Glomerular endothelial cell (primary cell): ENCODE data around the genes CNOT9, CRYBA2 and CFAP65.

DNA sequence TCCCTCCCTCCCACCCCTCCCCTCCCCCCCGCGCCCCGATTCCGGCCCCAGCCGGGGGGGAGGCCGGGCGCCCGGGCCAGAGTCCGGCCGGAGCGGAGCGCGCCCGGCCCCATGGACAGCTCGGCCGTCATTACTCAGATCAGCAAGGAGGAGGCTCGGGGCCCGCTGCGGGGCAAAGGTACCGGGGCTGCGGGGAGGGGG is 212 bp downstream of the CTDSP1 start:
- RAMPAGE, long total RNA: no peak

- RAMPAGE, long total RNA: no peak
Observed at GRCh38 chr2:218400181-218400827, 636 bp downstream of the CTDSP1 start.

- RAMPAGE, long total RNA: no peak
Observed at GRCh38 chr2:218407718-218408048, 8.0 kb downstream of the CTDSP1 start.

- RAMPAGE, long total RNA: no peak
Observed at GRCh38 chr2:218549549-218550056, 18.5 kb downstream of the USP37 start.

DNA sequence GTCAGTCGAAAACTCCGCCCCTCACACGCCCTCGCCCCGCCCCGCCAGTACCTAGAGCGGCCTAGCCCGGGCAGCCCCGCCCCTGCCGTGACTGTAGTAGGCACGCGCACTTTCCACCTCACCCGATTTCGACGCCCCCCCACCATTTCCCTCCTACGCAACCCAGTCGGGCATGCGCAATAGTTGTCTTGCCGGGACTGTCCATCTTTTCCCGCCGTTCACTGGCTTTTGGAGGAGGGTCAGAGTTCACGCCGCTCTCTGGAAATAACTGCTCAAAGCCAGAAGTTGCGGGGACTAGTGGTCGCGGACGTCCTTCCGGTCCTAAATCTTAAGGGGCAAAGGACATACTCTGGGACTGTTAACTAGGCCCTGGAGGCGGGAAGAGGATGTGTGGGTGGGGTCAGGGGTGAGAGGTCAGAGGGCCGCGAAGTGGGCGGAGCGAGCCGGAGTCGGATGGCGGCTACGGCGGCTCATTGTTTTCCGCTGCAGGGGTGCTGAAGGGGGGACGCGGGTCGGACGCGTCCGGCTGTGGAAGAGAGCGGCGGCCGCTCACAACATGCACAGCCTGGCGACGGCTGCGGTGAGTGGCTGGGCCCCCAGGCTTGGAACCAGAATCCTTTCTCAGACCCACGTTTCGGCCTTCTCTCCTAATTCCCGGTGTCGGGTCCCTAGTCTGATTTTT is at the start of gene CNOT9:
Gene CNOT9, plus strand, starts transcription at position 441 of the 682 bp plus-strand sequence.
- RAMPAGE, long total RNA: start-site peak on the plus strand centred at position 230 of the sequence, 122 bp wide, 75 and 49 reads in 2 replicates; start-site peak on the plus strand centred at position 482 of the sequence, 111 bp wide, 1,374 and 907 reads in 2 replicates

GRCh38 chr2:218636526-218637235 is 22.7 kb downstream of the ZNF142 start:
- RAMPAGE, long total RNA: no peak

DNA sequence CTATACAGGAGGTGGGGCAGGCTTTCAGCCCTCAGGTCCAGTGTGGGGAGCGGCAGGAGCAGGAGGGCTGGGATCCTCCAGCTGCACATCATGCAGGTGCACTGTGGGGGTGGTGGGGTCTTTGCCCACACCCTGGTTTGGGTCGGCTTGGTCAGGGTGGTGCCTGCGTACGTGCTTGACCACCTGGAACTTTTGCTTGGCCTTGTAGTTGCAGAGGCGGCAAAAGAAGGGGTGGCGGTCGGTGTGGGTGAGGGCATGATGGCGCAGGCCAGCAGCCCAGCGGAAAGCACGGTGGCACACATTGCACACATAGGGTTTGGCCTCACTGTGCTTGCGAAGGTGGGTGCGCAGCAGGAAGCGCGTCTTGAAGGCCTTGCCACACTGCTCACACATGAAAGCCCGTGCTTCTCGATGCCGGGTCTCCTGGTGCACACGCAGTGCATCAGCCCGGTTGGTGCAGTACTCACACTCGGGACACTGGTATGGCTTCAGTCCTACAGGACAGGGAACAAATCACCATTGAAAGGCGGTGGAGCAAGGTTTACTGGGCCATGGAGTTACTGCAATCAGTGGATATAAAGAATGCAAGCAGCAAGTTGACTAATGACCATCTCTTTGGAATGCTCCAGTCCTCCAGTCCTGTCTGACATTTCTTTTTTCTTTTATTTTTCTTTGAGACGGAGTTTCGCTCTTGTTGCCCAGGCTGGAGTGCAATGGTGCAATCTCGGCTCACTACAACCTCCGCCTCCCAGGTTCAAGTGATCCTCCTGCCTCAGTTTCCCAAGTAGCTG is 20.9 kb downstream of the ZNF142 start:
- RAMPAGE, long total RNA: no peak

DNA sequence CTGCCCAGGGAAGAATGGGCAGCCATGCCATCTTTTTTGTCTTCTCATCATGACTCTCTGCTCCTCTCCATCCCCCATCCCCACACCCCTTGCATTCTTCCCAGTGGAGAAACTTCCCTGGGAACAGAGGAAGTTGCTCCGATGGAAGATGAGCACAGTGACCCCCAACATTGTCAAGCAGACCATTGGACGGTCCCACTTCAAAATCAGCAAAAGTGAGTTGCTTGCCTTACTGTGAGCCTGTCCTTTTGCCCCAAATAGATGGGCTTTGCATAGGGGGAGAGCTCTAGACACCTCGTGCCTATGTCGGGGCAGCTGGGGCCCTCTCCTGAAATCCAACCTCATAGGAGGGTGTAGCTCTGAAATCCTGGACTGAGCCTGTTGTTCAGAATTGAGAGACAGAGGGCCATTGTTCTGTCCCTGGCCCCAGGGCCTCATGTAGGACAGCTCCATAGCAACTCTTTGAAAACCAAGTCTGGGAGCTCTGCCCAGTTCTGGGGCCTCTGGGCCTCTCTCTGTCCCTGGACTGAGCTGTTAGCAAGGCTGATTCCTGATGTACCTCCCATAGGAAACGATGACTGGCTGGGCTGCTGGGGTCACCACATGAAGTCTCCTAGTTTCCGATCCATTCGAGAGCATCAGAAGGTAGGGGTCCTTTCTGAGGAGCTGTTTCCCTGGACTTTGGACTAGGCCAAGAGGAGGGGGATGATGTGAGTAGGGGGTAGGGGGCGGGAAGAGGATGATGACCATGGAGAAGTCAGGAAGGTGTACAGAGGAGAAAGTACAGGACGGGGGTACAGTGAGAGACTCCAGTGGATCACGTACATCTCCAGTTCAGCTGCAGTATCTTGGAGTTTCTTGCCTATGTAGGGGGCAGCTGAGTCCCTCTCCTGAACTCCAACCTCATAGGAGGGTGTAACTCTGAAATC is 35.2 kb downstream of the TTLL4 start:
- RAMPAGE, long total RNA: no peak

GRCh38 chr2:218782232-218782934 is 436 bp downstream of the CYP27A1 start:
- RAMPAGE, long total RNA: no peak

DNA sequence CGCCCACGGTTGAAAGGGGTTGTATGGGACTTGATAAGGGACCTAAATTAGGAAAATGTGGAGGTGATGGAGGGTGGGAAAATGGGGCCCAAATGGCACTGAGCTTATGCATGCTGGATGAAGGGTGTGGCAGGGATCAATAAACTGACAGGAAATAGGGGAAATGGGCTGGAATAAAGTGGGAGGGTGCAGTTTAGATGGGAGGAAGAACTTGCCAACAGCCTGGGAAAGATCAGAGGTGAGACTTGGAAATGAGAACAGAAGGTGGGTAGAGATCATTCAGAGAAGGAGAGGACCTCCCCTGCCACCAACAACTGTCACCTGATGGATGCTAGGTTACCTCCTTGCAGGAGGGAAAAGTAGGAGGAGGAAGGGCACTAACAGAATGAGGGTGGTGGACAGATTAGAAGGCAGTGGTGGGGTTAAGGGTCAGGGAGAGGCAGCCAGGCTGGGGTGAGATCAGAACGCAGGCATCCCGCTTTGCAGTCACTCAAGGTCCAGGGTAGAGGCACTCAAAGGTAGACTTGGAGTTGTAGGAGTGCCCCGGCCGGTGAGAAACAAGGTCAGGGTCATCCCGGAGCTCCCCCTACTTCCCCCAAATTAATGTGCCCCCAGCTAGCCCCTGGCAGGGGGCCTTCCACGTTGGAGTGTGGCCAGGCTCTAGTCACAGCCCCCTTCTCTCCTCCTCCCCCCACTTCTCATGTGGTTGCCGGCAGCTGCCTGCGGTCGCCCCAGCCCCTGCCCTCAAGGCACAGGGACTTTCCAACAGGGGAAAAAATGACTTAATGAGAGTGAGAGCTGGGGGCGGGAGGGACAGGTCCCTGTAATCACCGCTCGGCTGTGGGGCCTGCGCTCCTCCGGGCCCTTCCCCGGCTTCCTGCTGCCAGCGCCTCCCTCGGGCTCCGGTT is 15.5 kb downstream of the WNT10A start:
- RAMPAGE, long total RNA: no peak

DNA sequence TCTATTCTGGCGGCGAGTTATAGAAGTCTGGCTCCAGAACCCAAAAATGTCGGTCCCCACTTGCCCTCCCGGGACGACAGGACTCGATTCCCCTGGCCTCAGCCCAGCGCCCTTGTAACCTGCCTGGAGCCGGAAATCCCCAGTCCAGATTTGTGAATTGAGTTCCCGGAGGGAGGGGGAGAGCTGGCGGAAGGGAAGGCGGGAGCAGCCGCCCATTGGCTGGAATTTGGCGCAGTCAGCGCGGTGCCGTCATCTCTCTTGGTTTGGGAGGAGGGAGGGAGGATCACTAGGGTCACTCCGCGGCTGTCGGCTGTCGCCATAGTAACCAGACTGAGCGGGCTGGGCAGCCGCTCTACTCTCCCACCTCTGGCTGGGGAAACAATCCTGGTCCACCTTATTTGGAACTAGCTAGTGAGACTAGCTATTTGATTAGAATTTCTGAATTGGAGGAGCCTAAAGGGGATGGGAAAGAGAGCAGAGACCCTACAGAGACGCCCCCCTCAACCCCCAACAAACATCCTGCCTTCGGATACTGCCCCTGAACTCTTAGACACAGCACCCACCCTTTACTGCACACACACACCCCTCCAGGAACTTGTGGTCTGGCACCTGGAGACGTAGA is 3.8 kb downstream of the CDK5R2 start:
- RAMPAGE, long total RNA: no peak

DNA sequence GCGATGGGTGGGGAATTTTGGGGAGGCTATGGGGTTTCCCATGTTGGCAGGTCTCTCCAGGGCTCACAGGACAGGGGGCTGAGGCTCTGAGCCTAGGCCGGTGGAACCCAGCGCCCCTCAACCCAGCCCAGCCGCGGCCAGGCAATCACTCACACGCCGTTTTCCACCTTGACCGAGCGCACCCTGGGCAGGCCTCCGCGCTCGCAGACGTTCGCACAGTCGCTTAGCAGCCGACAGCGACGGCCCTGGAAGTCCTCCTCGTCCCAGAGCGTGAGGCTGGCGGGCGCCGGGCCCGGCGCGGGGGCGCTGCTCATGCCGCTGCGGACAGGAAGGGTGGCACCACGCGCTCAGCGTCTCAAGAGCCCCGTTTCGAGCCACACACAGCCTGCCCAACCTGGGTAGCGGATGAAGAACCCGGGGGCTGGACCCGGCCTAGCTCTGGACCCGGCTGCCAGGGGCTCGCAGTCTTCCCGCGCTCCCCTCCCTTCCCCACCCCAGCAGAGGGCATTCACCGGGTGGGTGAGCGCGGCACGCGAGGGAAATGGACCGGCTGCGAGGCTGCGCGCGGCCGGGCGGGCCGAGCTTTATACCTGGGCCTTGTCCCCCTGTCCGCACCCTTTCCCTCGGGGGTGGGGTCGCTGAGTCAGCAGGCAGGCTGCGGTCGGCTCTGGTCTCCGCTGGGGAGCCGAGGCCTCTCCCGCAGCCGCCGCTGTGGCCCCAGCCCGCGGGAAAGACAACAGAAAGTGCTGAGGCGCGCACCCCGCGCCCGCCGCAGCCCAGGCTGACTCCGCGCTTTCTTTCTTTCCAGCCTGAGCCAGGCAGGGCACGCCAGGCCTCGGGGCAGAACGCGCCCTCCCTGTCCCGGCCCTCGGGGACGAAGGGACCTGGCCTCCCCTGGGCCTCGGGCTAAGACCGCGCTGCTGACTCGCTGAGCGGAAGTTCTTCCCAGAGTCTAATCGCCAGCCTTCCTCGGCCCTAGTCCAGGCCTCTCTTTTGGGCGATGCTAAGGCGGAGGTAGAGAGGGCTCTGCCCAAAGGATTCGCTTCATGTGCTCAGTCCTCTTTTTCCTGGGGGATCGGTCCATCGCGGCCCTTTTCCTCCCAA is at the start of gene CRYBA2:
Gene CRYBA2, minus strand, starts transcription at position 560 of the 1,104 bp plus-strand sequence.
- RAMPAGE, long total RNA: no peak

GRCh38 chr2:218995954-218996917 is 3.0 kb upstream of the CRYBA2 start:
- RAMPAGE, long total RNA: no peak

DNA sequence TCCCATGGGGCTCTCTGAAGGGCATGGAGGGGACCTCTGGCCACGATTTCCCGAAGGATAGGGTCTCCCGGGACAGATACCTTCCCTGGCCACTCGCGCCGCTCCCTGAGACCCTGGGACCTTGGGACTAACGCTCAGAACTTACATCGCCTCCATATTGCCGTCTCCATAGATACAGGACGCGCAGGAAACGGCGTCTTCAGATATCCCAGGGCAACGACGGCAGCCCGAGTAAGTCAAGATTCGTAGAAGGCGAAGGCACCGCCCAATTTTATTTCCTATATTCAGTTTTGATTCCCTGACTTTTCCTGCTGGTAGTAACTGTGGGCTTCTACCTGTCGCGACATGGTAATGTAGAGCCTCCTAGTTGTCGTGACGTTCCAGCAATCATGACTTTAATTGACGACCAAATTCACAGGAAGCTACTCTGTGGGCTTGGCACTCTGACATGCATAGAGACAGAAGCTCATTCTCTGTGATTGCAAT is at the start of gene CFAP65:
Gene CFAP65, minus strand, starts transcription at position 174 of the 486 bp plus-strand sequence.
- RAMPAGE, long total RNA: no peak

- RAMPAGE, long total RNA: no peak
Observed at GRCh38 chr2:219107798-219108372, 47.2 kb upstream of the IHH start.

GRCh38 chr2:219174667-219175157 is 2.0 kb downstream of the CNPPD1 start:
- RAMPAGE, long total RNA: no peak

DNA sequence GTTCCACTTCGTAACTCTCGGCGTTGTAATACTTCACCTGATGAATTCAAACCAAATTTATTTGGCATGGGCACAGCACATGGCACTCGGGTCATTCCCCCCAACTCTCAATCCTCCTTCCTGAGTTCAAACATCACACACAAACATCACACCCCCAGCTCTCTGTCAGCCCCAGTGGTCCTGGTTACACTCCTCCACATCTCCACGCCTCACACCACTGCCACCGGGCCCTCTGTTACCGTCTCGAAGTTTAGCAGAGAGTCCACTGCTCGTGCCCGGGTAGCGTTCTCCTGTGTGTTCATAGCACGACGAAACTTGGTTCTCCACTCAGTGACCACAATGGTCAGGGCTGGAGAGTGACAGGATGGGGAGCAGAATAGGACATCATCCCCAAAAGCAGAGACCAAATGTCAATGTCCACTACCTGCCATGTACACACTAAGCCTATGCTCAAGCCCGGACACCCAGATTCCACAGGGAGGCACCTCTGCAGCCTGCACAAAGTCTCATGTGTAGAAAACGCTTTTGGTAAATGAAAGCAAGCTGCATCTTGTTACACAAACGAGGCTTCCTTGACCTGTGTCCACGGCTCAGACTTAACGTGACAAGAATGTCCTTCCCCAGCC is 4.5 kb downstream of the ABCB6 start:
- RAMPAGE, long total RNA: no peak

- RAMPAGE, long total RNA: no peak
Observed at GRCh38 chr2:219219227-219219424, 368 bp upstream of the ABCB6 start.

DNA sequence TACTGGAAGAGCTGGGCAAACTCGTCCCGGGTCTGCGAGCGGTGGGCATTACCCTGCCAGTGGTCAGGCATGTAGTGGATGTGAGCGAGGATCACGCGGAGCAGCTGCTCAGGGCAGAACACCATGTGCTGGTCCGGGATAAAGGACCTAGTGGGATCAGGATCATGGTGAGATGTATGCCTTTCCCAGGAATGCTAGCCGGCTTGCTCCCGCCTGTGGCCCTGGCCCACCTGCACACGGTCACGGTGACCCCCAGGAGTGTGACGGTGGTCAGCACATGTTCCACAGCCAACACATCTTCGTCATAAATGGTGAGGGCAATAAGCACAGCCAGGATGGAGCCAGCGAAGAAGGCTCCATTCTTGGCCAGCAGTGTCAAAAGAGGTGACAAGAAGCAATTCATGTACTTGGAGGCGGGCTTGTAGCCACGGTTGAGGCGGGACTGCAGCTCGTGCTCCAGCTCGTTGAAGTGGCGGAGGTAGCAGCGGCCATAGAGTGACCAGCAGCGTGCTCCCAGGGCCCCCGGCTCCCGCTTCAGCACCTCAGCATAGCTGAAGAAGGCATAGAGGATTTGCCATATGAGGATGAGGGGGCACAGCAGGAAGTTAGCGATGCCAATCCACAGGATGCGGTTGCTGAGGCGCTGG is 5.2 kb upstream of the ABCB6 start:
- RAMPAGE, long total RNA: no peak

- RAMPAGE, long total RNA: no peak
Observed at GRCh38 chr2:219254868-219255342, 1.2 kb upstream of the TUBA4A start.